AG09319 (cell line): Measurements from ENCODE around the genes PLEKHA1 and CHST15.

DNA sequence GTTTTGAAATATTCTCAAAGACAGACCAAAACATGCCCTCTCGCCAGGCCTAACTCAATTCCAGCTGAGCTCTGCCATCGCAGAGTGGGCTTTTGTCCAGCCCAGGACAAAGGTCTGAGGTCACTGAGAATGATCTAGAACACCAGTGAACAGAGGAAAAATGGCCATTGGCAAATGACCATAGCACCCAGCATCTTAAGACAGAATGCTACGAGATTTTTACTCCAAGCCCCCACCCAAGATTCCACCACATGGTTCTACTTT is 4.6 kb downstream of the NSMCE4A start:
- RRBS = no CpG with 5 or more reads among the region's 3 CpGs

DNA sequence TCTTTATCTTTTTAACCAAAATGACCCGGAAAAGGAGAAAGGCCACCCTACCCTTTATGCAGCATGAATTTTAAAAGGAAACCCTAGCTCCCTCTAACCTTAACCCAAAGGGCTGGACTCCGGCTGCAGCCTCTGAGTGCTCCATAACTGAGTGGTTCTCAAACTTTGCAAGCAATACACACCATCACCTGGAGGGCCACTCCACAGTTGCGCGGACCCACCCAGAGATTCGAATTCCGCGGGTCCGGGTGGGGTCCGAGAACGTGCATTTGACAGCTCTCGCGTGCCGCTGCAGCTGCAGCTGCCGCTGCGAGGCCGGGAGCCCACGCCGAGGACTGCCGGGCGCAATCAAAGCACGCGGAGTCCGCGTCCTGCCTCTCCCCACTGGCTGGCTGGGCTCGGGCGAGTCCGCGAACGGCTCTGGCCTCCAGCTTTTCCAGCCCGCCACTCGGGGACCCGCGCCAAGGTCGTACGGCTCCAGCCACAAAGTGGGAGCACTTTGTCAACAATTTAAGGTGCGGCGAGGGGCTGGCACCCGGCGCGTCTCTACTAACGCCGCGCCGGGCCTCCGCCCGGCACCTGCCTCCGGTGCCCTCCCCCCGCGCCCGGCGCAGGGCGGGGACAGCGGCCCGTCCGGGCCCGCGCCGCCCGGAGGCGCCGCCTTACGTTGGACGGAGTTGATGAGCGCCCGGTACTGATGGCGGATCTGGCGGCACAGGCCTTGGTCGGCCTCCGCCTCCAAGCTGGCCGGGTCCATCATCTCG is 627 bp downstream of the NSMCE4A start:
- RRBS = 2% methylated on average over 16 of the region's 71 CpGs

DNA sequence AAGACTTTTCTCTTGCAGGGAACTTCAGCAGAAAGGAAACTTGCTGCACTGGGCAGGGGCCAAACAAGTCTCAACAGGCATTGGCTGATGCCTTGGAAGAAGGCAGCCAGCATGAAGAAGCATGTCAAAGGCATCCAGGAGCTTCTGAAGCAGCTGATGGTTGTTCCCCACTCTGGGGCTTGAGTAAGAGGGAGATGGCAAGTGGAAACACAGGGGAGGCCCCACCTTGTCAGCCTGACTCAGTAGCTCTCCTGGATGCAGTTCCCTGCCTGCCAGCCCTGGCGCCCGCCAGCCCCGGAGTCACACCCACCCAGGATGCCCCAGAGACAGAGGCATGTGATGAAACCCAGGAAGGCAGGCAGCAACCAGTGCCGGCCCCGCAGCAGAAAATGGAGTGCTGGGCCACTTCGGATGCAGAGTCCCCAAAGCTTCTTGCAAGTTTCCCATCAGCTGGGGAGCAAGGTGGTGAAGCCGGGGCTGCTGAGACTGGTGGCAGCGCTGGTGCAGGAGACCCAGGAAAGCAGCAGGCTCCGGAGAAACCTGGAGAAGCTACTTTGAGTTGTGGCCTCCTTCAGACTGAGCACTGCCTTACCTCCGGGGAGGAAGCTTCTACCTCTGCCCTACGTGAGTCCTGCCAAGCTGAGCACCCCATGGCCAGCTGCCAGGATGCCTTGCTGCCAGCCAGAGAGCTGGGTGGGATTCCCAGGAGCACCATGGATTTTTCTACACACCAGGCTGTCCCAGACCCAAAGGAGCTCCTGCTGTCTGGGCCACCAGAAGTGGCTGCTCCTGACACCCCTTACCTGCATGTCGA is 96.7 kb downstream of the TACC2 start:
- RRBS = 71% methylated on average over 6 of the region's 12 CpGs

- RRBS = no CpG with 5 or more reads among the region's 8 CpGs
Measured at GRCh38 chr10:122133206-122133589, 137.9 kb upstream of the BTBD16 start.

DNA sequence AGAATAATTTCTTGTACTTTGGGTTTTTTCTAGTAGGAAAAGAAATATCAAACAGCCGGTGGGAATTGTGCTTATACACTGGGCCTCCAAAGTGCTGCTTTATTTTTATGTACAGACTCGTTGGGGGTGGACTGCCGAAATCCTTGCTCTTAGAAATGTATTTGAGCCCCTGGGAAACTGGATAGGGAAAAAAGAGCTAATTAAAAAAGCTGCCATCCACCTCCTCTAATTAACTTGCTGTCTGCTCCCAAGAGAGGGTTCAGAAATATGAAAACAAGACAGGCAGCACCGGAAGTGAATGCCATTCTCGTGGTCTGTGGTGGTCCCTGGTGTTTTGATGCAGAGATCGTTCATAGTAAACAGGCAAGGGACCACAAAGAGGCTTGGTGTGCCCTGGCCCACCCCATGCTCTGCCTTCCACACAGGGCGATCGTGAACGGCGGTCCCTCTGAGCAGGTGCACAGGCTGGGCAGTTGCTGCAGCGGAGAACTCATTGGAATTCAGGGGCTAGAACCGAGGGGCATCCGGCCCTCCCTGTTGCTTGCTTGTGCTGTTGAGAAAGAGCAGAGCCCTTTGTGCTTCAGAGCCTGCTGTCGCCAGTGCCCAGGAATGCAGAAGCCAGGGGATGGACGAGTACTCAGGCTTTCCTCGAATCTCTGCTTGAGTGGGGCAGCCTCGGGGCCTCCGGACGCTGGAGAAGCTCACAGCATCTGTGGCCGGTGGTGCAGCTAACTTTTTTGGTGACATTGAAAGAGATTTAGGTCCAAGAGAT is 79.1 kb upstream of the BTBD16 start:
- RRBS = no CpG with 5 or more reads among the region's 20 CpGs

- RRBS = no CpG with 5 or more reads among the region's 5 CpGs
Measured at GRCh38 chr10:122348389-122348769, 26.1 kb upstream of the PLEKHA1 start.

DNA sequence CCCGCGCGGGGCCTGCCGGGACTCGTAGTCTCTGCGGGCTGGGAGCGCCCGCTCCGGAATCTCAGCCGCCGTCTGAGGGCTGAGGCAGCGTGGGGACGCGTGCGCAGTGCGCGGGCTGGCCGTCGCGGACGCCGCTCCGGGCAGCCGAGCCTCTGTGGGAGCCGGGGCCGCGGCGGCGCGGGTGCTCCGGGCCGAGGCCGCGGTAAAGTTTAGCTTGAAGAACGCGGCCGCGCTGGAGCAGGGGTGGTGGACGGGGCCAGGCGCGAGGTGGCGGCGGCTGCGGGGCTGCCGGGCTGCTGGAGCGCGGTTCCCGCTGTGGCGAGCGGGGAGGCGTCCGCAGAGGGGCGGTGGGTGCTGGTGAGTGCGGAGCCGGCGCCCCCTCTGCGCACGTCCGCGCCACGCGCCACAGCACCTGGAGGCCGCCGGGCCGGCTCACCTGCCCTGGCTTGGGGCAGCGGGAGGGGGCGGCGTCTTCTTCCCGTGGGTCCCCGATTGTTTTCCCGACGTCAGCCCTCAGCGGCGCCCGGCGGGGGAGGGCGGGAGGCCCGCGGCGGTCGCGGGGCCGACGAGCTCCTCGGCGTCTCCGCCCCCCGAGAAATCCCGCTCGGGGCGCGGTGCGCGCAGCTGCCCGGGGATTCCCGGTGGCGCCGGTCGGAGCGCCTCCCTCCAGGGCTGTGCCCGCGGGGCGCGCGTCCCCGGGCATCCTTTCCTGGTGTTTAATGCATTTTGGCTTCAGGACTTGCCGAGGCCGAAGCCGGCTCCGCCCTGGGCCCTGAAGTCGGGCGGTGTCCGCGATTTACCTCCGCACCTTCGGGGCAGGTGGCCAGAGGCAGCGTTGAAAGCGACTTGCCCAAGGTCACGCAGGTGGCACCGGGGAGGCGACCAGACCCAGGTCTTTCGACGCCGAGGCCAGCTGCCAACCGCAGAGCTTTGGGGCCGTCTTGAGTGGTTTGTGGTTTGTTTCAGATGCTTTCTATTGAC is at the start of gene PLEKHA1:
Gene PLEKHA1 (plus strand): TSS at position 104 of the 981 bp plus-strand sequence.
- RRBS = under 1% methylated on average over 46 of the region's 126 CpGs

DNA sequence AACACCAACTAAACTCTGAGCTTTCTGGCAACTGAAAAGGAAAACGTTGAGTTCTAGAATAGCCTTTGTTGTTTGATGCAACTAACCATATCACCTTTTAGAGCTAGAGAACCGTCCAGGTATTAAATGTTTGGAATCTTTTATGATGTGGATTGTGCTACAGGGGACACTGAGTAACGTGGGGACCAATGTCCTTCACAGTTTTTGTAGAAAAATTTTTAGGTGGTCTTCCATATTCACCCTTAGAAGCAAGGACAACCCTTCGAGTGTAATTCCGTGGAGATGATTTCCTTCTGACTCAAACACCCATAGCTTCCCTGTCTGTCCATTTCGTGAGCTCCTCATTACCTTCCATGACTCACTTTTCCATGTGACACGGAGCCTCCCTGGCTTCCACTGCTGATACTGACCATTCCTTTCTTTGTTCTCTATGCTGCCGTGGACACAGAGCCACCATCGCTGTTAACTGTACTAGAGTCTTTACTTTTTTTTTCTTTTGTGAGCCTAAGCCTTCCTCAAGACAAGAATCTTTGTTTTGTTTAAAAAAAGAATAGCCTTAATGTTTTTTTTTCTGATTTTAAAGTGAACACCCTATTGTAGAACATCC is 12.6 kb upstream of the ARMS2 start:
- RRBS = no CpG with 5 or more reads among the region's 9 CpGs

DNA sequence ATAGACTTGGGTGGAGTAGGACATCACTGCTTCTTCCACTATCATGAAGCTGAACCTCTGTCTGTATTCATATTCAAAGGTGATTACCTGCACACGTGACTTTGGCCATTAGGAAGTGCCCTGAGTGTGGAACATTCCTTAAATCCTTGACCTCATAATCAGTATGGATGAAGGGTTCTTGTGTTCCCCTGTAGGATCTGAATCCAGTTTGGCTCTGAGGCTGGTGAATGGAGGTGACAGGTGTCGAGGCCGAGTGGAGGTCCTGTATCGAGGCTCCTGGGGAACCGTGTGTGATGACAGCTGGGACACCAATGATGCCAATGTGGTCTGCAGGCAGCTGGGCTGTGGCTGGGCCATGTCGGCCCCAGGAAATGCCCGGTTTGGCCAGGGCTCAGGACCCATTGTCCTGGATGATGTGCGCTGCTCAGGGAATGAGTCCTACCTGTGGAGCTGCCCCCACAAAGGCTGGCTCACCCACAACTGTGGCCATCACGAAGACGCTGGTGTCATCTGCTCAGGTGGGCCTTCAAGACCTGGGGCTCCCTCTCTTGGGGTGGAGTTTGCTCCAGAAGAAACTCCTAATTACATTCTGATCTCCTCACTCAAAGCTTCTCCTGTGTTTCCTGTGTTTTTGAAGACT is 51.7 kb upstream of the SPADH start:
- RRBS = no CpG with 5 or more reads among the region's 10 CpGs

- RRBS = no CpG with 5 or more reads among the region's 3 CpGs
Measured at GRCh38 chr10:122981171-122981647, 1.0 kb downstream of the PSTK start.

GRCh38 chr10:123154658-123155551 is 703 bp downstream of the BUB3 start:
- RRBS = 7% methylated on average over 5 of the region's 55 CpGs

DNA sequence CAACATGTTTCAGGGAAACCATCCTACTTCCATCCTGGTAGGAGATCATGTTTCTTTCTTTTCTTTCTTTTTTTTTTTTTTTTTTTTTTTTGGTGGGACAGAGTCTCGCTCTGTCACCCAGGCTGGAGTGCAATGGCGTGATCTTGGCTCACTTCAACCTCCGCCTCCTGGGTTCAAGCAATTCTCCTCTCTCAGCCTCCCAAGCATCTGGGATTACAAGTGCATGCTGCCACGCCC is 15.9 kb downstream of the CPXM2 start:
- RRBS = no CpG with 5 or more reads among the region's 4 CpGs

DNA sequence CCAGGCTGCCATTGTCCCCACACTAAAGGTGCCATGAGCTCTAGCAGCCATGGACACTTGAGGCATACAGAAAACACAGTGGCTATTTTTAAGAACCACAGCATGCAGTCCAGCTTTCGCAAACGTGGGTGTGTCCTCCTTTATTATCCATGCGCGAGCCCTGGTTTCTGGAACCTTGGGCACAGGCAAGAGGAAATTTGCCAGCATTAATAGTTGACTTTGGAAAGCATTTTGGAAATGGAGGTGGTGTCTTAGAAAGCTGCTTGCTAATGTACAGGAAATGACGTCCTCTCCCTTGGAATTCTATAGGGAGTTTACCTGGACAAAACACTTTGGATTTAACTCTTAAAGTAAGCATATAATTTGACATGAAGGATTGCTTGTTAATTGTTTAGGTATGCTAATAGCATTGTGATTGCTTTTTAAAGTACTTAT is 5.8 kb downstream of the CPXM2 start:
- RRBS = no CpG with 5 or more reads among the region's 5 CpGs

DNA sequence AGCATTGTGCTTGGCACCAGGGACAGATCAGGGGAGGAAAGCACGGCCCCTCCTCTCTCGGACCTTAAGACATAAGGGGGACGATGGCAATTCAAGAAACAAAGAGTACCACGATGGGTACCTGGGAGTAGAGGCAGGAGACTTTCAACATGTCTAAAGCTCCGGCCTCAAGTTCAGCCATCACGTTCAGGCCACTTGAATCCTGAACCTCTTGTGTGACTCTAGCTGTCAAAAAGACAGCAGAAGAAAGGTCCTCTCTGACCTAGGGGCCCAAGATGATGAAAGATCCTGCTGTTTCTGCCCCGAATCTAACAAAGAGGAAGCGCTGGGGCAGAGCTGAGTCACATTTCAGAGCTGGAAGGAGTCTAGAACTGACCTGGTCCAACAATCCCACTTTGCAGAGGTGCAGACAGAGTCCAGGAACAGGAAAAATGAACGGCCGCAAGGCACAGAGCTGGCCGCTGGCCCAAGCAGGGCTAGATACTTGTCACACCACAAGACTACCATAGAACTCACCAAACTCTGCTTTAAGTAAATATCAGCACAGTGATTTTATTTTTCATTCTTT is 53.0 kb downstream of the CHST15 start:
- RRBS = no CpG with 5 or more reads among the region's 11 CpGs

DNA sequence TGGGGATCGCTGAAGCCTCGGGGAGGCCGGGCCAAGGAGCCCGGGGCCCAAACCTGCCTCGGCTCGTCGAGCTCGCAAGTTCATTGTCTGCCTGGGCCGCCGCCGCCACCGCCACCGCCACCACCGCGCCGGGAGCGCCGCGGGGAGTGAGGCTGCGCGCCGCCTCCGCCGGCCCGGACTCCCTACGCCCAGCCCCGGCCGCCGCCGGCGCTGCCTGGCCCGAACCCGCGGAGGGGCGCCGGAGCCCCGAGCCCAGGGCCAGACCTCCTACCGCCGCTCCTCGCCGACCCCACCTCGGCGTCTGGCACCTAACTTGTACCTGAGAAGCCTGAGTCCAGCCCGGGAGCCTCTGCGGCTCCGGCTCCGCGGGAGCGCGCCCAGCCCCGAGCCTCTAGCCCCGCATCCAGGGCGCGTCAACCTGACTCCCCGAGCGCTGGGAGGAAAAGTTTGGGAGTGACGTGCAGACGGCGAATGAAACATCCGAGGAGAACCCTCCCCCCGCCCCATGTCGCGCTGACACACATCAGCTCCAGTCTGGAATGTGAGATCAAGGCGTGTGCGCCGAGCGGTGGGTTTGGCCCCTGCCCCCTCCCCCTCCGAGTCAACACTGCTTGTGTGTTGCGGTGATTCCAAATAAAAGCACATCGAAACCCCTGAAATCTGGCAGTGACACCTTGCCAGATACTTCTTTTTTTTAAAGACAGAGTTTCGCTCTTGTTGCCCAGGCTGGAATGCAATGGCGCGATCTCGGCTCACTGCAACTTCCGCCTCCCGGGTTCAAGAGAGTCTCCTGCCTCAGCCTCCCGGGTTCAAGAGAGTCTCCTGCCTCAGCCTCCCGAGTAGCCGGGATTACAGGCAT is at the start of gene CHST15:
Gene CHST15 (minus strand): TSS at position 449 of the 859 bp plus-strand sequence.
- RRBS = 1% methylated on average over 20 of the region's 79 CpGs

- RRBS = no CpG with 5 or more reads among the region's 17 CpGs
Measured at GRCh38 chr10:124105020-124106060, 11.9 kb upstream of the CHST15 start.

GRCh38 chr10:124143468-124144052 is 50.2 kb upstream of the CHST15 start:
- RRBS = no CpG with 5 or more reads among the region's 8 CpGs

- RRBS = no CpG with 5 or more reads among the region's 16 CpGs
Measured at GRCh38 chr10:124155666-124156339, 62.4 kb upstream of the CHST15 start.

- RRBS = 1% methylated on average over 48 of the region's 83 CpGs
Measured at GRCh38 chr10:124417646-124418835, 682 bp downstream of the OAT start.